Daoy (cell line): ENCODE measurements around a stretch of chr16.

DNA sequence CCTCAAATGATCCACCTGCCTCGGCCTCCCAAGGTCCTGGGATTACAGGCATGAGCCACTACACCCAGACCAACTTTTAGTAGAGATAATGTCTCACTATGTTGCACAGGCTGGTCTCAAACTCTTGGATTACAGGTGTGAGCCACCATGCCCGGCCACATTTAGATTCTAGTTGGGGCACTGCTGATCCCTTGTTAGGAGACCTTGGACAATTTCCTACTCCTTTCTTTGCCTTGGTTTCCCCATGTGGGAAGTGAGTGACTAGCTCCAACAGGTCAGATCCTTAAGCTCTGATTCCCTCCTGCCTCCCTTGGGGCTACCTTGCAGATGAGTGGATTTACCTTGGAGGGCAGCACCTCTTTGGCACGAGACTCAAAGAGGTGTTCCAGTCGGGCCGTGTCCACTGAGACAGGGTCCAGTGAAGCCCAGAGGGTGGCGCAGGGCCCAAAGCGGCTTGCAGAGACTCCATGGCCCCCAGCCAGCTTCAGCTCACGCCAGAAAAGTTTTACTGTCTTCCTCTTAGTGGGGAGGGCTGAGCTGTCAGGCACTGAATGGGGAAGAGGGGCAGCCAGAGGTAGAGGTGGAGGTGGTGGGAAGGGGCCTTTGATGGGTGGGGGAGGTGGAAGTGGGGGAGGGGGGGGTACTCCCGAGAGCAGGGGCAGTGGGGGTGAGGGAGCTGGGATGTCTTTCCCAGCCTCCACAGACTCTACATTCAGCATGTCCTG is 6.5 kb downstream of the TMEM208 start:
- RAMPAGE, long total RNA: no peak

- RAMPAGE, long total RNA: no peak
These were observed 4.0 kb upstream of the HSD11B2 start for GRCh38 chr16:67426977-67427334.

DNA sequence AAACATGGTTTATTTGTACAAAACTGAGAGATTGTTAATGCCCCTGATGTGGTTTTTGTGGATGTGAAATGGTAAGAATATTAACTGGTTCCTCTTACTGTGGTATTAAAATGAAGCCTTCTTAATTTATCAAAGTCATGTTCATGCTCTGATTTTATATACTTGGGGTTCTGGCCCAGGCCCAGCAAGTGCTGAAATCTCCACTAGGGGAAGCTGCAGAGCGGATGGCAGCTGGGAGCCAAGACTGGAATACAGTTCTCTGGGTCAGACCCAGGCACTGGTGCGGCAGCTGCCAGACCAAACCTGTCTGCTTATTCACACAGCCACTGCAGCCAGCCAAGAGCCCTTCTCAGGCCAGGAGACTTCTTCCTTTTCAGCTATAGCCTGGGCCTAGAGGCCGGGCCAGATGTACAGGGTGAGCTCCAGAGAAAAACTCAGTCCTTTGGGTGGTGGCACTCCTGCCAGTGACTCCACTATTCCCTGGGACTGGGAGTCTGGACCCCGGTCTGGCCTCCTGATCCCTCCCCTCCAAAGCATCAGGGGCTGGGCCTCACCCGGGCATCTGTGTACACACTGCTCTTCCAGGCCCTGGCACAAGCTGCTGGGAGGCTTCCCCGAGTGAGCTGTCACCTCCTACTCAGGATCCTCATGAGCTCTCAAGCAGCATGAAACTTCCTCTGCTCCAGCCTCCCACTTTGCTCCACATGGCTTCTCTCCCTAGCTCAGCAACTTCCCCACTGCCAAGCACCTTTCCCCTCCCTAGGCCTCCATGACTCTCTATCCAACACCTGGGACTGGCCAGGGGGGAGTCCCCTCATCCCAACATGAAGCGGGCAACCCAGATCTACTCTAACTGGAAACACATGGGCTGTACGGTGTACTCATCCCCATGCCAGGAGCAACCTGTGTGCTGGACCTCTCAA is 24.4 kb downstream of the ATP6V0D1 start:
- RAMPAGE, long total RNA: no peak

DNA sequence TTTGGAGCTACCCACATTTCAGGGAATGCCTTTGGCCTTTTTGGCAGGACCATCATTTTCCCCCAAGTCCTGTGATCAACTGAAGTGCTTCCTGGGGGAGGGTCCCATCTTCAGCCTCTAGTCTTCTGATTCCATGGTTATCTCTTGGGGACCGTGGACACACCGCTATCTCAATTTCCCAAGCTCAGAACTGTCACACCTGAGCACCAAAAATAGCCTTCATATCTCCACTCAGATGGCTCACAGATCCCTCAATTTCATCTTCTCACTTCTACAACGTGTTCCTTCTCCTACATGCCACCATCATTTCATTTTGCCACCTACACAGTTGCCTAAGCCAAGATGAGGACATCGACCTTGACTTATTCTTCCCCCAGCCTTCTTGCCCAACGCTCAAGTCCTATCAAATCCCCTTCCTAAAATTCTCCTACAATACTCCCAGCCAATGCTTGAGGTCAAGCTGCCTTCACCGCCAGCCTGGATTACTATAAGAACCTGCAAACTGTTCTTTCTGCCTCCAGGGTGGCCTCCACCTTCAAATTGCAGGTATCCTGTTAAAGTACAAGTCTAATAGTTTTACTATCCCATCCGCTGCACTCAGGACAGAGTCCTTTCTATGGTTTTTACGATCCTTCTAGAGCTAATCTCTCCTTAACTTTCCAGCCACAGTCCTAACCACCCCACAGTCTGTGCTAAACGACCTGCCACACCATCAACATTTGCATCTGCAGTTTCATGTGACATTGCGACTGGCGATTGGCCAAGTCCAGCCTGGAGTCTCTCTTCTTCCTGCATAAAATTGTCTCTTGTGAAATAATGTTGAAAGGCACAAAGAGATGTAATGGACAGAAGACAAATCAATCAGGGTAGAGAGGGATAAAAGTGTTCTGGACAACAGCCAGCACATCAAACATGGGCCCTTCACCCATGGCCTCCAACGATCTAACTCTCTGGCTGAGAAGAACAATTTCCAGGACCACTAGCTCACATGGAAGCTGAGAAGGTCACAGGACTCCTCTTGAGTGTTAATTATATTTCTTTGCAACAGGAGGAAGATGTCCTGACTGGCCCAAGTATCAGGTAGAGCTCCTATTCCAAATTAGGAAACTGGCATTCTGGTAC is 6.0 kb downstream of the ATP6V0D1 start:
- RAMPAGE, long total RNA: no peak

- RAMPAGE, long total RNA: no peak
These were observed 21.0 kb upstream of the AGRP start for GRCh38 chr16:67504241-67504898.

GRCh38 chr16:67527807-67528184 is 833 bp upstream of the RIPOR1 start:
- RAMPAGE, long total RNA: no peak

GRCh38 chr16:67546336-67547568 is 15.6 kb upstream of the CTCF start:
- RAMPAGE, long total RNA: no peak

DNA sequence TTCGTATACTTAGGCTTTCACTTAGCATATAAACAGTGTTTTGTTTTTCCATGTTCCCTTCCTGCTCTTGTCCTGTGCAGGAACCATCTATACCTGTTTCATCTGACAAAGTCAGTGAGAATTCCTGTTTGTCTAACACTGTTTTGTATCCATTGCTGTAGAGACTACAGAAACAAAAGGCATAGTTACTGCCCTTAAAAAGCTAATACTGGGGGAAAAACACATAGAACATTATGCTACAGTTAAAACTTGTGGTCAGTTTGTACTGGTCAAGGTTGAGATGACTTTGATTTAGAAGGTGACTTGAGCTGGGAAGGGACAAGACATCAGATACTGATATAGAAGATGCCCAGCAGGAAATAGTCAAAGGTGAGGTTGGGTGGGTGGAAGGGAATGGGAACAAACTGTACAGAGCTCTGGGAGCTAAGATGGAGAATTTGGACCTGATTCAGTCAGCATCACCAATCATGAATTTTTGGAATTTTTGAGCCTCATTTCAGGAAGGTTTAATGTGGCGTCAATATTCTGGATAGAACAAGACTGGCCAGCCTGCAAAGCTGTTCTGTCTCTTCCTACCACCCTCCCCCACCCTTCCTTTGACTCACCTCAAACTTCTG is 32.4 kb downstream of the CTCF start:
- RAMPAGE, long total RNA: no peak

GRCh38 chr16:67907400-67907797 is 14.3 kb downstream of the PSKH1 start:
- RAMPAGE, long total RNA: no peak

DNA sequence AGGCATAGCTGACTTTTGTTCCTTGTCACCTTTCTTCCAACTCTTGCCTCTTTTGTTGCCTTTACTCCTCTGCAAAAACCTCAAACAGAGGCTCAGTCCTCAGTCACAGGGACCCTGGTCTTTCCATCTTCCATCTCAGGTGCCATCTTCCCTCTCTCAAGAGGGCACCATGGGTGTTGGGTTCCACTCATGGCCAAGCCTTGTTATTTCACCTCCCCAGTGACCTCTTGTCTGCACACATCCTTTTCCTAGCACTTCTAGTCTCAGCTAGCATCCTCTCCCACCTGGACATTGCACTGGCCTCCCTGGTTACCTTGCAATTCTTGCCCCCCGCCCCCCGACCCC is 503 bp upstream of the PSMB10 start:
- RAMPAGE, long total RNA: no peak

GRCh38 chr16:67995888-67996197 is 3.4 kb downstream of the DPEP2 start:
- RAMPAGE, long total RNA: no peak

- RAMPAGE, long total RNA: no peak
These were observed 20.4 kb upstream of the NFATC3 start for GRCh38 chr16:68064692-68065192.

DNA sequence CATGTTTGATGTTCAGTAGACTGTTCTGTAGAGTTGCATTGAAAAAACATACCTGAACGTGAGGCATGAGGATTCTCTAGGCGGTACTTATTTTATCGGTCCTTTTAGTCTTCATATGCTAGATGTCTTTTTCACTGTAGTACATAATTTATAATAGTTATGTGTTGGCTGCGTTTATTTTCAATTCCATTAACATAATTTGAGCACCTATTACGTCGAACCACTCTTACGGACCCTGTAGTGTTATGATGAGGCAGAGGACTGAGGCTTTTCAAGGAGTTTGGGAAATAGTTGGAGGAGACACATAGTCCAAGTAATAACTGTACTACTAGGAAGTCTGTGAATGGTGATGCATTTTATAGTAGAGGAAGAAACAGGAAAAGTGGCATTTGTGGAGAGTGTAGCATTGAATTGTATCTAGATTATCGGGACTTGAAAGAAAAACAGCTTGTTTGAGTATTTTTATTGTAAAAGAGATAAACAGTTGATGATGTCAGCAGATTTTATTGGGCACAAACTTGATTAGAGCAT is 1.6 kb downstream of the NFATC3 start:
- RAMPAGE, long total RNA: no peak

GRCh38 chr16:68230127-68230620 is 5.8 kb downstream of the ESRP2 start:
- RAMPAGE, long total RNA: no peak

DNA sequence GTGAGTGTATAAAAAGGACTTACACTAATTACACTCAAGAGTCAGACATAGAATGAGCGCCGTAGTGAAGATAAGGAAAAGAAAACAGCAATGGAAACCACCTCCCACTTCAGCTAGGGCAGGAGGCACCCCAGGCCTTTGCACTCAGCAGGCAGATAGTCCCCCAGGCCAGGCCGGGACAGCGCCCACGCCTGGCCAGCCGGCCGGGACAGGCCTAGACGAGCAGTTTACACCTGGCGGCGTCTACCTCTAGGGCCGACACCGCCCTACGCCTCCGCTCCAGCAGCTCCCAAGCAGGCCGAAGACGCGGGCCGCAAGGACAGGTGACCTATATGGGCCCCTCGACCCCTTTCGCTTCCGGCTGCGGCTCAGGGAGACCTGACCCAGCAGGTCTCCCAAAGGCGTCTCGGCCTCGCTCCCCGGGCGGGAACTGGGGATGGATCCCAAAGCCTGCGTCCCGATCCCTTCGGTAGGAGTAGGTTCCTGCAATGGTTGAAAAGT is 943 bp downstream of the ESRP2 start:
- RAMPAGE, long total RNA: no peak

GRCh38 chr16:68272580-68273293 is 8.4 kb downstream of the SLC7A6 start:
- RAMPAGE, long total RNA: no peak

- RAMPAGE, long total RNA: no peak
These were observed 14.3 kb downstream of the SLC7A6OS start for GRCh38 chr16:68296291-68297048.

- RAMPAGE, long total RNA: no peak
These were observed 435 bp downstream of the PRMT7 start for GRCh38 chr16:68311213-68311695.

DNA sequence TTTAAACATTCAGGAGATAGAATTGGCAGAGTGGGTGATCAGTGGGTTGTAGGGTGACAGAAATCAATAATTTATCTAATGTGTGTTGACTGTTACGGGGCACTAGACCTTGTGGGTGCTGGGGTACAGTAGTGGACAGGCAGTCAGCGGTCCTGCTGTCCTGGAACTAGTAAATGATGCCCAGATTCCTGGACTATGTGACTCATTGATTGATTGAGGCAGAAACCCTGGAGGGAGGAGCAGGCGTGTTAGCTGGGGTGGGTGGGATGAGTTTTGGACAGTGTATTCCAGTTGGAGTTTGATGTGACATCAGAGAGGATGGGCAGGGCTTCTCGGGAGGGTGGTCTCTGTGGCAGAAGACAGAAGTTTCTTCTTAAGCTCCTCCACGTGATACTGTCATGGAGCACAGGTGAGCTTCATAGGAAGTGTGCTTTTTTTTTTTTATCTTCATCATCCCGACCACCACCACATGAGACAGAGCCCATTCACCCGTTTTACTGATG is 24.4 kb downstream of the PRMT7 start:
- RAMPAGE, long total RNA: no peak

DNA sequence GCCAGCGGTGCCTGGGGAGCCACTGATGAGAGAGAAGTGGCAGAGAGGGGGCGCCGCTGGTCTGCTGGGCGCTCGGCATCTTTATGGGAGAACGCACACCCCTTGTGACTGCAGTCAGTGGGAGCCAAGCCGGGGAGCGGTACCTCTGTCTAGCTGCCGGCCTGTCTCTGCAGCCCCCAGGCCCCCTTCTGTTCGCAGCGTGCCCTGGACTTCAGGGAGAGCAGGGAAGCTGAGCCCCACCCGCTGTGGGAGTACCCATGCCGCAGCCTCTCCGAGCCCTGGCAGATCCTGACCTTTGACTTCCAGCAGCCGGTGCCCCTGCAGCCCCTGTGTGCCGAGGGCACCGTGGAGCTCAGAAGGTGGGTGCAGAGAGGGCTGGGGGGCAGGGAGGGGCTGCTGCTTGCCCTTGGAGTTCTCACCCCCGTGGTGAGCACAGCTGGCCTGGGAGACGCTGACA is 44.7 kb downstream of the PRMT7 start:
- RAMPAGE, long total RNA: no peak